Daoy (cell line): ENCODE measurements around a stretch of chr18.

DNA sequence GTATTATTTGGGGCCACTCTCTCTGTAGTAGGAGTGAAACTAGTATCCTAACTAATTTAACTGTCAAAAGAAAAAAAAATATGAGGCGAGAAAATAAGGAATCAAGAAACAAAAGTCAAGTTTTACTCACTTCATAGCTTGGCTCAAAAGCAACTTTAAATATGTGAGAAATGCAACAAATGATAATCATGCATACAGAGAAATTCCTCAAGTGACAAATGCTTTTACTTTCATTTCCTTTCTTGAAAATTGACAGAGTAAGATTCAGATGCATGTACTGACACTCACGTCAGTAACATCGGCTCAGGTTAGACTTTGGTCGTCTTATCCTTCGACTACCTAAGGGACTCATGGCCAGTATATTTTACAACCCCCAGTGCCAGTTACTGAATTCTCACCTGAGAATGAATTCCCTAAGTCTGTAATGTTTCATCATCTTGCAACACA lies 30.2 kb upstream of the ATP8B1 start:
- RAMPAGE, long total RNA, result no peak

DNA sequence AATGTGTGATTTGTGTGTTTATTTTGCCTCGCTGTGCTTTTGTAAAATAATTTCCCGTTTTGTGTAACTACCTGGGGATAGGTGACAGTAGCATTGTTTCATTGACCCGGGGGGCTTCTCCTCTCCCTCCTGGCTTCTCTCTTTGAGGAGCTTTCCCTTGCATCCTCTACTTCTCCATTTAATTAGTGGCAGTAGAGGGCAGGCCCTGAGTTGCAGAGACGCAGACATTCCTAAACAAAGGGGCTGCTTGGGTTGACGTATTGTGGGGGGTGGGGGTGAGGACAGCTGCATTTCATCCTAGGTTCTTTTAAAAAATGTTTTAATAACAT lies 2.1 kb downstream of the NEDD4L start:
- RAMPAGE, long total RNA, result no peak

- RAMPAGE, long total RNA, result no peak
Observed at GRCh38 chr18:58174570-58174908, 130.5 kb downstream of the NEDD4L start.

DNA sequence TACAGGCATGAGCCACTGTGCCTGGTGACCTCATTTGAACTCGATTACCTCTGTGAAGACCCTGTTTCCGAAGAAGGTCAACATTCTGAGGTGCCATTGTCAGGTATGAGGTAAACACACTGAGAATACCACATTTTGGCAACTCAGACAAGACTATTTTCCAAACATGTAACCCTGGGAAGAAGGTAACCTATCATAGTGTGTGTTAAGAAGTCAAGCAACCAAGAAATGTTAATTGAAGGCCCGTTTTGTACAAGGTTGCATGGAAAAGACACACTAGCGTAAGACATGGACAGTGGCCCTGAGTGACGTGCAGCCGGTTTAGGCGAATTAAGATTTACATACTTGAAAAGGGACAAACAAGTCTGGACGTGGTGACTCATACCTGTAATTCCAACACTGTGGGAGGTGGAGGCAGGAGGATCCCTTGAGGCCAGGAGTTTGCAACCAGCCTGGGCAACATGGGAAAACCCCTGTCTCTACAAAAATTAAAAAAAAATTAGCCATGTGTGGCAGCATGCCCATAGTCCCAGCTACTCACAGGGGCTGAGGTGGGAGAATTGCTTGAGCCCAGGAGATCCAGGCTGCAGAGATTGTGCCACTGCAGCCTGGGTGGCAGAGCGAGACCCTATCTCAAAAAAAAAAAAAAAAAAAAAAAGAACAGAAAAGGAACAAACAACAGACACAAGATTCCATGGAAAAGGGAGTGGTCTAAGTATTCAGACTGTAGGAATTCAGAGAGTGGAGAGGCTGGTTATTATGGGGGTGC lies 186.8 kb downstream of the NEDD4L start:
- RAMPAGE, long total RNA, result no peak

DNA sequence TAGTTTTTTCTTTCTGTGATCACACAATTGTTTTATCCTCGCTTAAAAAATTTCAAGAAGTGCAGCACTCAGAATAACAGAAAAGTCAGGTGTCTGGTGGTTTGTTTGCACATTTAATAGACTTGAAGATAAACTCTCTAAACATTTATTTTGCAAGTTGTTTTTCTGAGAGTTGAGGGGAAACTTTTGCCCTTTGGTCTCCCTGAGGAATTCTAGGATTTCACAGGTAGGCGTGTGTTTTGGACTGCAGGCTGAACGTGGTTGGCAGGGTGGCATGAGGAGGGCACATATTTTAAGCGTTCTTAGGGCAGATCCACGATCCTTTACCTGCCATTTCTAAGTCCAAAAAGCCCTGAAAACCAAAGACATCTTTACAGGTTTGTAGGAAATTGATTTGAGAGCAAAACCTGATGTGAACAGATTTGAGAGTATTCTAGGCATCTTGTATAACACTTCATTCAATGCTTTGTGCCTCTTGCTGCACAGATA lies 188.7 kb downstream of the NEDD4L start:
- RAMPAGE, long total RNA, result no peak

DNA sequence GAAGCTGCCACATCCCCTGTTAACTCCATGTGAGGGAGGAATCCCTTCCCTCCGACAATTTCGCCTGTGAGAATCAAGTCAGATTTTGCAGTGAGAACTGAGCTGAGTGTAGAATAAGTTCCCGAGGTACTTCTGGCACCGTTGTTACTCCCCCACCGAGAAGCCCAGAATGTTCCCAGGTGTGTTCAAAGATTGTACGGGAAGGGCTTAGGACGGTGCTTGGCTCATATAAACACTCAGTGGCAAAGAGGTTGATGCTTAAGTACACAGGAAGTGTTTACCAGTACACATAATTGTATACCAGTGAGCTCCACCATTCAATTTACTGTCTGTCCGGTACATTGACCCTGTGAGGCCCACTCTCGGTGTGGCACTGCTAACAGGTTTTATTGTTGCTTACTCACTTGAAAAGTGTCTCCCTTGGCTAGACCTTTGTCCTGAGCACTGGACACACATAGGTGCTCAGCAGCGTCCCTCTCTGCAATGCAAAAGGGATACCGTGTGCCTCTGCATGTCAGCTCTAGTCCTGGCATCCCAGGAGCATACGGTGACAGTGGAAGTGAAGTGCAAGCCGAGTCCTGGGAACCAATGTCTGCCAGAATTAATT lies 191.0 kb downstream of the NEDD4L start:
- RAMPAGE, long total RNA, result no peak

DNA sequence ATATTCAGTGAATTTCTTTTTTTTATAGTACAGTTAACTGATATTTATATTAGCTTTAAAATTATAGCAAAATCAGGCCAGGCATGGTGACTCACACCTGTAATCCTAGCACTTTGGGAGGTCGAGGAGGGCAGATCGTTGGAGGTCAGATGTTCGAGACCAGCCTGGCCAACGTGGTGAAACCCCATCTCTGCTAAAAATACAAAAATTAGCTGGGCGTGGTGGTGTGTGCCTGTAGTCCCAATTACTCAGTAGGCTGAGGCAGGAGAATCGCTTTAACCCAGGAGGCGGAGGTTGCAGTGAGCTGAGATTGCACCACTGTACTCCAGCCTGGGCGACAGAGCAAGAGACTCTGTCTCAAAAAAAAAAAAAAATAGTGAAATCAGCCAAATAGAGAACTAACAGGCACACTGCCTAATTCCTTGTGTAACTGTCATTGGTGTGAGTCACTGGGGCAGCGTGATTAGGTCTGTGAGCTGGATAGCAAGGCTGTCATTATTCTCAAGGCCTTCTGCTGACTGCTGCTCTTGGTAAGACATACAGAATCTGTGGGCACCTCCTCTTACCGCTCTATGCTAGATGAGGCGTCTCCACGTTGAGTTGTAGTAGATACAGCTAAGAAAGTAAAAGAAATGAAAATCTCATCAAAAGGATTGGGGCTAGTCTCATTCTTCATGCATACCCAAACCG lies 270.2 kb downstream of the NEDD4L start:
- RAMPAGE, long total RNA, result no peak

- RAMPAGE, long total RNA, result no peak
Observed at GRCh38 chr18:58315468-58316341, 271.7 kb downstream of the NEDD4L start.

DNA sequence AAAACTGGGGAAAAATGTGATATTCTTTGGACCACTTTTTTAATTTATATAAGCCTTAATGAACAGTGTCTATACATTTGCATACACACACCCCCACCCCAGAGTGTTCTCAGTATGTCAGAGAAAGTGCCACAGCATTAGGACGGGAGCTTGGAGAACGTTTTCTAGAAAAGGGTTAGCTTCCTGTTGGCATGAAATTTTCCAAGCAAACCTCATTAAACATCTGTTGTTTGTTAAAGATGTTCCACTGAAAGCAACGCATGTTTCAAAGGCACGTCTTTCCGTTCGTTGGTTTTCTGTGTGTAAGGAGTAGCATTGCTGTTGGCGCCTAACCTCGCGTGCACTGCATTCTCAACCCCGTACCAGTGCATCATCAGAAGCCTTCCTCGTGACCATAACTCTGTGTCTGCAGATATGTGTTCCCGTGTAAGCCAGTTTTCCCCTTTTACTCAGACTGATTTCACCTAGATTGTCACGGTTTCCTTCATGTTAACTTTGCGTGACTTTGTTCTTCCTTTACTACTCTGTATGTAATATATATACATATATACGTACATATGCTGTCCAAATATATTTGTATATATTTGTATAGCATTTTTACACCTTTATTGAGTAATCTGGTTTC lies 228.4 kb downstream of the ALPK2 start:
- RAMPAGE, long total RNA, result no peak

- RAMPAGE, long total RNA, result no peak
Observed at GRCh38 chr18:58431102-58431626, 197.7 kb downstream of the ALPK2 start.

GRCh38 chr18:58460362-58460654 lies 168.6 kb downstream of the ALPK2 start:
- RAMPAGE, long total RNA, result no peak

GRCh38 chr18:58911537-58912145 lies 47.0 kb downstream of the ZNF532 start:
- RAMPAGE, long total RNA, result no peak

DNA sequence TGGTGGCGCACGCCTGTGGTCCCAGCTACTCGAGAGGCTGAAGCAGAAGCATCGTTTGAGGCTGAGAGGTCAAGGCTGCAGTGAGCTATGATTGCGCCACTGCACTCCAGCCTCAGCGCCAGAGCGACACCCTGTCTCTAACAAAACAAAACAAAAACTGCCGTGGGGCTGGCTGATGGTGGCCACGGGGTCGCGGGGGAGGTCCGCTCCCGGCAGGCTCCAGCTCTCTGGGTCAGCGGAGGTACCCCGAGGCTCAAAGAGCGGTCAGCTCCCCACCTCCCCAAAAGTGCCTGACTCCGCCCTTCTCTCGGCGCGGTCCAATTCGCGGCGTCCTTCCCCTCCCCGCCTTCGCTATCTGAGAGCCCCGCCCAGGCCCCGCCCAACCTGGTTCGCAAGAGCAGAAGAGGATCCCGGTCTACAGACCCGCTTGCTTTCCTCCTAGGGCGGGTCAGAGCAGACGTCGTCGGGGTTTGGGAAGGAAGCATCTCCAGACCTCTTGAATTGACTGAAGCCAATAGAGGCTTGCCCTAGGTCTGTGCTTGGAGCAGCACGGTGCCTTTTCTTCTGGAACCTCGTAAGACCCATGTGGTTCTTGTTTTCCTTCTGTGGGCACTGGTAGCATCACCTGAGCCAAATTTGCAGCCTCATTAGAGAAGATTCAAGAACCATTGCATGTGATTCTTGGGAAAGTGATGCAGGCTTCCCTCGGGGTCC lies 7.8 kb downstream of the RAX start:
- RAMPAGE, long total RNA, result no peak

GRCh38 chr18:59324801-59326208 lies 6.9 kb upstream of the CPLX4 start:
- RAMPAGE, long total RNA, result no peak

DNA sequence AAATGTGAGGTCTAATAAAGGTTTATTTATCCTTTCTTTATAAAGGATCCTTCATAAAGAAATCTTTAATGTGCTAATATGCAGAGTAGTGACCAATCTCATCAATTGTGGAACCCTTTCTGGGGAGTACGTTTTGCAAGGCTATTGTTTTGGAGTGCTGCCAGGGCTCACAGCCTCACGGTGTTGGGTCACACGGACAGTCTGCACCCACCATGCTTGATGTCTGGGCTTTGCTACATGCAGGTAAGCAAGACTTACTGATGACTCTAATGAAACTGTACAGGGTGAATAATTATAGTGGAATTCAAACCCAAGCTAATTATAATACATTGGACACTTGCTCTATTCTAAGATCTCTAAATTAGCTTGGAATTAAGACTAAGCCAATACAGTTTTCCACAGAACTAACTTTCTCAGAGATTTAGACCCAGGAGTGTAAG lies 7.5 kb downstream of the LMAN1 start:
- RAMPAGE, long total RNA, result no peak

DNA sequence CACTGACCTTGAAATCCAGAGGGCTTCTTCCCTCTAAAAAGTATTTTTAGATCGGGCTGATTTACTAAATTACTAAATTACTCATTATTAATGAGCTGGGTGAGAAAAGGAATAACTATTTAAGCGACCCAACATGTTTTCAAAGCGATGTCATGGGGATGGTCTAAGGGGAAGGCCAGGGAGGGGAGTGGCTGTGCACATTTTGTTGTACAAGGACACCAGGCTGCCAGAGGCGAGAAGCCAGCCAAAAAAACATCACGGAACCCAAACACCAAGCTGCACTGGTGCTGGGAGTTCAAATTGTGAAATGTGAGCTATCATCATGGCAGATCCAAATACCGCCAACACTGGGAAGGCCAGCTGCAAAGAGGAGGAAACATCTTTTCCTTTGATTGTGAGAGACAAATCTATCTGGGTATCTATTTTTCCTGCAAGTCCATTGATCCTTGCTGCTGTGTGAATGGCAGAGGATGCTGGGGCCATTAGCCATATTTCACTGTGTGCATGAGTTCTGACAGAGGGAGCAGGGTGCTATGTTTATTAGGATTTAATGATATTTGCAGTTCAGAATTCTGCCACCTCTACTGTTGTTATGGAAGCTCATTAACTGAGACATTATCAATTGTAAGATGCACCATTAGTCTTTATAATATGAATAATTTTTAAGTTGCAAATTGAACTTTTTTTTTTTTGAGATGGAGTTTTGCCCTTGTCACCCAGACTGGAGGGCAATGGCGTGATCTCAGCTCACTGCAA lies 150.9 kb upstream of the LMAN1 start:
- RAMPAGE, long total RNA, result no peak

DNA sequence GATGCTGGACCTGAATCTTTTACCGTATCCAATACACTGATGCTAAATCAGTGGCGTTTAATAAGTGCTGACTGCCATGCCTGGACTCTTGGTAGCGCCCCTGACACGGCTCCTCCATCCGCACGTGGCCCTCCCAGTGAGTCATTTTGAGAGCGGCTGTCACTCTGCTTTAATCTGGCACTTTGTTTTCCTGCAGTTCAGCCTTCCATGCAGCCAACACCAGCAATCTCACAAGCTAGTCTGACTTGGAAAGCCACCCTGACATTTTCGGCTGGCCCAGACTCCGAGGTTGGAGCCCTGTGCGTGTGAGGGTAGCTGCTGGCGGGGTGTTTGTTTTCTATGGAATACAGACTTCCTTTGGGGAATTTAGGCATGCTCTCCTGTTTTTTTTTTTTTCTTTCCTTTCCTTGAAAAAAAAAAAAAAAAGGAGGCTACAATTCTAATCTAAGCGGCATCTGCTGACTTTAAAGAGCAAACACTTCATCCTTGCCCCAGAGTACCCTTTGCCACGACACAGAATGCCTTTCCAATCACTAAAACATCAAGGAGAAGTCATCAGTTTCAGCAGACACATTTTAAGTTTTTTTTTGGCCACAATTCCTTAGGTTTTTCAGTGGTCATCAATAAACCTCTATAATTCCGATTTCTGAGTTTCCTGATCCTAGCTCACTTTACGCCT lies 155.3 kb upstream of the LMAN1 start:
- RAMPAGE, long total RNA, result no peak

- RAMPAGE, long total RNA, result no peak
Observed at GRCh38 chr18:61493965-61494229, 160.7 kb downstream of the CDH20 start.

DNA sequence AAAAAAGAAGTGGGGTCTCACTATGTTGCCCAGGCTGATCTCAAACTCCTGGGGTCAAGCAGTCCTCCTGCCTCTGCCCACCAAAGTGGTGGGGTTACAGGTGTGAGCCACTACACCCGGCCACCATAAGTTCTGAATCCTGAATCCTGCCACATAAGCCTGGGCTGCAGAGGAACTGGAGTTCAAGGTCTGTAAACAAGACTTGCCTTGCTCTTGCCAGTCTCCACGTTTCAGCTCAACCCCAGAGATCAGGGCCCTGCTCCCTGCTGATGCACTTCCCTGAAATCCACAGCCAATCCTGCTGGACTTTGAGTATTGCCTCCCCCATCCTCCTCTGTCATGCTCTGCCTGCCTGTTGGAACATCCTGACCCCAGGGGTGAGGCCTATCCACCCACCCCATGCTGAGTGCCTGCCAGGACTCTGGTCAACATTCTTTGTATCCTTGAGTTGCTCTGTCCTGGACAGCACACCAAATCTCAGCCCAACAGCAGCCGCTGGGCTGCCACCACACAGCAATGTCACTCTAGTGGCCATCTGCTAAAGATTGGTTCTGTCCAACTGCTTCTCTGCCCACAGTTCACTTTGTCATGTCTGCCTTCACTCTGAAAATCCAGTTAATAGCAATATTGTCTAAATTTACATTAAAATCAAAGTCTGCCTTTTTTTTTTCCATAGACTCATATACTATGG lies 243.8 kb downstream of the RNF152 start:
- RAMPAGE, long total RNA, result no peak

GRCh38 chr18:61742697-61743111 lies 150.1 kb downstream of the RNF152 start:
- RAMPAGE, long total RNA, result no peak